Metastatic Breast Carcinoma in the Ovary (tissue), 3 donors: ENCODE measurements around a stretch of chr16.

DNA sequence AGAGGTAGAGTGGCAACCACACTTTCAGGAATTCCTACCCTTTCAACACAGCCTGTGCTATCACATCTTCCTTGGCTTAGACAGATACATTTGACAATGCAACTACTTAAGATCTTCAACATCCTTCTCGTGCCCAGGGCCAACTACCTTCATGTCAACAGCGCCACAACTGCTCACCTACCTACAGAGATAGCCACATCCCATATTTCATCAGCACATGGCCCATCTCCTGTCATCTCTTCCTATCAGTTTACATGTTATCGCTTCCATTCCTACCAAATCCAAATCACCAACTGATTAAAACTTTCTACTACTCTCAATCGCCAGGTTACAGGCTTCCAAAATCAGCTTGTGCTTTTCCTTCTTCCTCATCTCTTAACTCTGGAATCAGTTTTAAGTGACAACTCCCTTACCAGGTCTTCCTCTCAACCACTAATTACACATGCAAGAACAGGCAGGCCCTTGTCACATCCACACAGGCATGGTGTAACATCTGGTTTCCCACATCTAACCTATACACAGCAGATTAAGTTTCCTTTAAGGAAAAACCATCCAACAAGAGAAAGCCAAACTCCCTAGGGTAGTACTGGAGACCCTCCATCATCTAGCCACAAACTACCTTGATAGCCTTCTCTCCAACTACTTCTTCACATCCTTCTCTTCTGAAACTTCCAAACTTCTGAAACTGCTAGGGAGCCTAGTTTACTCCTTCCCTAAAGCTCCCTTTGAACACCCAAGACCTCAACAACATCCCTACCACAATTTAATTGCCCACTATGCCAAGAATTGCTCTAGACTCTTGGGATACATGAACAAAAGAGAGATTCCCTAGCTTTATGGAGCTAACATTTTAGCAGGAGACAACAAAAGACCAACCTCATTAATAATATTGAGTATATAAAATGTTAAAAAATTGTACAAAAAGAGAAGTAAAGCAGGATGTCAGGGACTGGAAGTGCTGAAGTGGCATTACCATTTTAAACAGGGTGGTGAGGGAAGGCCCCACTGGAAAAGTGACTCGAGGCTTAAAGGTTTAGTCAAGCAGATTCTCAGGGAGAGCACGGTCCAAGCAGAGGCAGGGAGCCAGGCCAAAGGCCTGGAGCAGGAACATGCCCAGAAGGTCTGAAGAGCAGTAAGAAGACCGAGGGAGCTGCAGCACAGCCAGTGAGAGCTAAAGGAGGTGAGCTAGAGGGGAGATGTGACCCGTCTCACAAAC is 8.0 kb downstream of the XPO6 start:
- PRO-cap, 3 experiments: no peak in any of the 3 experiments

- PRO-cap, 3 experiments: peak in 2 of 3 experiments; most common plus-strand start chr16:28211220 (in 2)
Observed at GRCh38 chr16:28210620-28211689, 810 bp downstream of the XPO6 start.

- PRO-cap, 3 experiments: no peak in any of the 3 experiments
Observed at GRCh38 chr16:28277659-28278452, 14.5 kb upstream of the SBK1 start.

GRCh38 chr16:28835823-28836140 is 10.4 kb downstream of the TUFM start:
- PRO-cap, 3 experiments: no peak in any of the 3 experiments

DNA sequence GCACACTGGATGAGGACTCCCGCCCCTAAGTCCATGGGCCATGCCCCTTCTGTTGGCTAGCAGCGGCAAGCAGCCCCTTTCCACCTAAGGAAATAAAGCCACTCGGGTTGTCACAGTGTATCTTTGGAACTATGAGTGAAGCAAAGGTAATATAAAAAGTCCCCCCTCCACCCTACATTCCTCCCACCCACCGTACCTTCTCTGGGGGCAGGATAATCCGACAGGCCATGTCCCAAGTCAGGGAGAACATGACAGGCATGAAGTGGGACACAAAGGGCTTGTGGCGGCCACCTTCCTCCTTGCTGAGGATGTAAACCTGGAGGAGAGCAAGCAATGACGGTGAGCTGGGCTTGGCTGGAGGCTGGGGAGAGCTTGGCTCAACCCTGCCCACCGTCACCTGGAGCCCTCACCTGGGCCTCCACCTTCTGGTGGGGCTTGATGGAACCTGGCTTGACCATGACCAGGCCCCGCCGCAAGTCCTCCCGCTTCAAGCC is 2.6 kb downstream of the TUFM start:
- PRO-cap, 3 experiments: no peak in any of the 3 experiments

- PRO-cap, 3 experiments: no peak in any of the 3 experiments
Observed at GRCh38 chr16:28864222-28864362, 449 bp downstream of the SH2B1 start.

- PRO-cap, 3 experiments: peak in 1 of 3 experiments; most common plus-strand start chr16:28880042 (in 1); most common minus-strand start chr16:28879936 (in 1)
Observed at GRCh38 chr16:28879375-28880520, 1.5 kb downstream of the ATP2A1 start.

DNA sequence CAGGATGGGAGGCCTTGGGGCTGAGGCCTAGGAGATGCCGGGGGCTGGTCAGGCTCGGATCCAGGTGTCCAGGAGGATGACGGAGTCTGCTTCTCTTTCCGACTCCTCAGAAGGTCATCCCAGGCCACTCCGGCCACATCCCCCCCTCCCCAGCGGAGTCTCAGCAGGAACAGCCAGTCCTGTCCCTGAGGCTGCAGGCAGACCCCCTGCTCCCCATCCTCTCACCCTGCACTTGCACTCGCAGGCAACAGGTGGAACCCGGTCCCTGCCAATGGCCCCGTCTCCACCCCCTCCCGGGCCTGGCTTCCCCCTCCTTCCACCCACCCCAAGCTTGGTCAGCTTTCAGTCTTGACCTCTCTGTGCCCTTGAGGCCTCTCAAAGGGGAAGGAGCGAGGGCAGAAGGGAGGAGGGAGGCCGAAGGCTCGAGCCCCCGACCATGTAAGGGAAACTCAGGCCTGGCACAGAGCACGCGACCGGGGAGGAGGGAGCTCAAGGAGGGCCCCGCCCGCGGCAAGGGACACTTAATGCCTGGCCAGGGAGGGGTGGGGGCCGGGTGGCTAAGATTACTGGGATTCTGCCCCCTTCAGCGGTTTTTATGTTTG is 4.4 kb downstream of the ATP2A1 start:
- PRO-cap, 3 experiments: no peak in any of the 3 experiments

- PRO-cap, 3 experiments: no peak in any of the 3 experiments
Observed at GRCh38 chr16:28905985-28906398, 19.0 kb downstream of the RABEP2 start.

GRCh38 chr16:28963930-28964664 is 10.5 kb upstream of the SPNS1 start:
- PRO-cap, 3 experiments: no peak in any of the 3 experiments

- PRO-cap, 3 experiments: no peak in any of the 3 experiments
Observed at GRCh38 chr16:28986226-28986621, 1.4 kb downstream of the LAT start.

DNA sequence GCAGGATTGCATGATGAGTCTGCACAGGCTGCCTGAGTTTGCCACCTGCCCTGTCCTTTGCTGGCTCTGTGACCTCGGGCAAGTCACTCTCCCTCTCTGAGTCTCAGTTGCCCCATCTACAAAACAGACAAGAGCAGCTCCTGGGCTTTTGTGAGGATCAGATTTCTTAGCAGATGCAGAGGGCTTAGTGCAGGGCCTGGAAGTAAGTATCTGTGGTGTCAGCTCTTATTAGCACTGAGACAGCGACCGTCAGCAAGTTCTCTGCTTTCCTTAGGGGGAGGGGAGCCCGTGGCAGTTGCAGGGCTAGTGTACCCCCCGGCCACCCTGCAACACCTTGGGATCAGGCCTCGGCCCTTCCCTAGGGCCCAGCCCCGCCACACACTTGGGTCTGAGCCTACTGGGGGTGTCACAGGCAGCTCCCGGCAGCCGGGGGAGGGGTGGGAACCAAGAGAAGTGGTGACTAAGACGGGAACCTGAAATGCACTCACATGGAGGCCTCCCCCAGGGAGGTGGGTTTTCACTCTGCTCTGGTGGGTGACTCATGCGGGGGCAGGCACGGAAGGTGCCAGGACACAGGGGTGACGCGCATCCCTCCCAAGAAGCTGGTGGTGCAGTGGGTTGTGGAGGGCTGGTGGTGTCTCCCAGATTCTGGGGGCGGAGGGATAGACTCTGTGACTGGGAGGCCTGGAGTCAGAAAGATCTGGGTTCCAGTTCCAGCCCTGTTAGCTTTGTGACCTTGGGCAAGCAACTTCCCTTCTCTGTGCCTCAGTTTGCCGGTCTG is 44.3 kb downstream of the LAT start:
- PRO-cap, 3 experiments: no peak in any of the 3 experiments

GRCh38 chr16:29074645-29075685 is 90.1 kb downstream of the LAT start:
- PRO-cap, 3 experiments: no peak in any of the 3 experiments

- PRO-cap, 3 experiments: no peak in any of the 3 experiments
Observed at GRCh38 chr16:29127584-29128211, 142.8 kb downstream of the LAT start.

- PRO-cap, 3 experiments: no peak in any of the 3 experiments
Observed at GRCh38 chr16:29130765-29131315, 146.0 kb downstream of the LAT start.

GRCh38 chr16:29132163-29133041 is 147.6 kb downstream of the LAT start:
- PRO-cap, 3 experiments: no peak in any of the 3 experiments

GRCh38 chr16:29153715-29154591 is 169.1 kb downstream of the LAT start:
- PRO-cap, 3 experiments: no peak in any of the 3 experiments

DNA sequence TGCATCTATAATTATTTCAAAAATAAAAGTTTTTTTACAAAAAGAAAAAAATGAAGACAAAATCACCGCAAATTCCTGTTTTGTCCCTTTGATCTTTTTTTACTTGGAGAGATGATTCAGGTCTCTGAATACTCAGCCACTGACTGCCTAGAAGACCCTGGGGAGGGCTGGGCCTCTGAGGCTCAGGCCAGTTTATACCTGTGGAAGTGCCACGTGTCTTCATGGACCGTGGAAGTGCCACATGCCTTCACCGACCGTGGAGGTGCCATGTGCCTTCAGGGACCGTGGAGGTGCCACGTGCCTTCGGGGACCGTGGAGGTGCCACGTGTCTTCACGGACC is 170.6 kb downstream of the LAT start:
- PRO-cap, 3 experiments: no peak in any of the 3 experiments

- PRO-cap, 3 experiments: no peak in any of the 3 experiments
Observed at GRCh38 chr16:29183006-29183318, 198.1 kb downstream of the LAT start.

- PRO-cap, 3 experiments: peak in 2 of 3 experiments; most common plus-strand start chr16:29185314 (in 2); most common minus-strand start chr16:29185199 (in 1)
Observed at GRCh38 chr16:29184804-29185656, 200.2 kb downstream of the LAT start.